GM19240 (cell line): ENCODE data around the genes MAP3K21 and COA6.

DNA sequence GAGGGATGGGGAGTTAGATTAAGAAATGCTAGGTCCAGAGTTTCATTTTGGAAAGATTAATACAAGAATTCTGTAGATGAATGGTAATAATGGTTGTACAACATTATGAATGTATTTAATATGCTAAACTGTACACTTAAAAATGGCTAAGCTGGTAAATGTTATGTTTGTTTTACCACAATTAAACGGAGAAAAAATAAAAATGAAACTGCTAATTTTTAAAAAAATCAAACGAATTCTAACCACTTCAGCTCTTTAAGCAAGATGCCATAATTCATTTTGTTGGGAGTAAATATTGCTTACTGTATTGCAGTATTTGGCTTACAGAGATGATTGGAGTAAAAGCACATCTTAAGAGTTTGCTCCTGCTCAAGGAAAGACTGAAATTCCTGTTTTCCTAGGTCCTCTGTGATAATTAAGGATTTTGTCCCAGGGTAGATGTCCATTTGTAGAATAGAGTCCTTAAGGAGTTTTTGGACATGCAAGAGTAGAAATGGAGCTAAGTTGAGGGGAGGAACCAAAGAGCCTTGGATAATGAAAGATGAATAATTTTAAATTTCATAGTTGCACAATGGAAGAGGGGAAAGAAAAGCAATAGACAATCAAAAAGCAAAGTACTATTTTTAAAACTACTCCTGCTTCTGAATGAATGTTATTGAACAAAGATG lies 27.1 kb downstream of the TSNAX start:
- RRBS = no CpG with 5 or more reads among the region's 2 CpGs

DNA sequence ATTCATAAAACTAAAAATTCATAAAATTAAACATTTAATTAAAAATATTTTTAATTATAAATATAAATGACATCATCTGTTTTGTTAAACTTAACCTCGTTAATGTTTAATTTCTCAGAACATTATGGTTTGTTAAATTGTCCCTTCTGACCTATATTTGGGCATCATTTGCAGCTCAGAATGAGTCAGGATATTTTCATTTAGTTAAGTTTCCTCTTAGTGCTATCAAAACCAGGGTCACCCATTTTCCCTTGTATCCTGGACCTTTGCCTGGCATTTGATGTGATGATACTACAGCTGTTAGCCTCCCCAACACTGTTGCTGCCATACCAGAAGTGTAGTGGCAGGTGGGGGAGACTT lies 30.2 kb downstream of the TSNAX start:
- RRBS = no CpG with 5 or more reads among the region's 1 CpG

DNA sequence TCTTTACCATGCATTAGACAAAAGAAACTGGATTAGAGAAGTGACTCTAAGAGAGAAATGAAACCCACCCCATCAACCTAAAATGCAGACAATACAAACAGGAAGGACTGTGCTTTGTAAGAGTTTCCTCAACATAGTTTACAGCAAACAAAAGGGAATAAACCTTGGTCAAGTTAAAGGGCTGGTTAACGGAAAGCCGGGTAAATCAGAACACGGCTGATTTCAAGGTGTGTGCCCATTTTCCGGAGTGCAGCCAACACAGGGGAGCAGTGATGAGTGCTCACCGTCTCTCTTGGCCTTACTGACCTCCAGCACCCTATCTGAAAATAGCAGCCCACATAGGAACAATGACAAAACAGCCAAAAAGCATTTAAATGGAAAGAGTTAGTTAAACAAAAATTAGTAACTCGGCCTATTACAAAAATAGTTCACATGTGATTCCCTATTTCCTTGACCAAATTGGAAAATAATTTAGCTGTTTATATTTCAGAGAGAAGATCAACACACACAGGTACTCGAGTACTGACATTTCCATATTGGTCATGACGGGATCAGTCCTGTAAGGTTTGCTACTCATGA lies 39.0 kb downstream of the SIPA1L2 start:
- RRBS = no CpG with 5 or more reads among the region's 8 CpGs

DNA sequence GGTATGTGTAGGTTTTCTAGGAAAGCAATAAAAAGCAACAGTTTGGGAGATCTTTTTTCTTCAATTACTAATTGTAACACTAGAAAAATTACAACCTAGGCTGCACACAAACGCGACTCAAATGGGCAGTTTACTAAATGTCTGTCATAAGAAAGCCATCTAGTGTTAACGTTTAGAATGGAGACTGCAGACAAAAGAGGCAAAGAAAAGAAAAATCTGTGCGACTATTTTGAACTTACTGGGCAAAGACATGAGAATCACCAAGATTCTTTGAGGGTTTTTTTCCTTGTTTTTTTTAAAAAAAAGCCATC lies 1.3 kb downstream of the SIPA1L2 start:
- RRBS = no CpG with 5 or more reads among the region's 4 CpGs

GRCh38 chr1:232678249-232678755 lies 48.4 kb upstream of the SIPA1L2 start:
- RRBS = no CpG with 5 or more reads among the region's 7 CpGs

DNA sequence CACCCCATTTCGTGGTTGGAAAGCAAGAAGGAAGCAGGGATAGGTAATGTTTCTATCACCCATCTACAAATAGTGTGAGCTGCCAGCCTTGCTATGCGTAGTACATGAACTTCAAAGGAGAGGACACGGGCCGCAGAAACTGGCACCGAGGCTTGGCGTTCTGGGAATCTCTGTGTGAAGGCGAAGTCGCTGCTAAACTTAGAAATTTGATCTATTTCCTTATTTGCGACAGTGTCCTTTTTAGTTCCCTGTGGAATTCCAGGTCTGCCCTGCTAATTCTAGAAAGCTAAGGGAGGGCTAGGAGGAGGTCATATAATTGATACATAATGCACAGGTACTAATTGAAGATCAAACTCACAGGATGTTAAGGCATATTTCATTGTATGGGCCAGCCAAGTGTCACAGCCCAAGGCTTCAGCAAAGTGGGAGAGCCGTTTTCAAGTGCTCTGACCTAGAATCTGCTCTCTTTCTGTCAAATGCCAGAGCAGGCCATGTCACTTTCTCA lies 49.5 kb upstream of the NTPCR start:
- RRBS = no CpG with 5 or more reads among the region's 10 CpGs

GRCh38 chr1:233081693-233082146 lies 131.3 kb downstream of the NTPCR start:
- RRBS = no CpG with 5 or more reads among the region's 2 CpGs

GRCh38 chr1:233113581-233114108 lies 163.2 kb downstream of the NTPCR start:
- RRBS = no CpG with 5 or more reads among the region's 5 CpGs

GRCh38 chr1:233327177-233328070 lies at the start of gene MAP3K21:
TSS of gene MAP3K21 (plus strand) at chr1:233327724.
- RRBS = 2% methylated on average over 31 of the region's 94 CpGs

DNA sequence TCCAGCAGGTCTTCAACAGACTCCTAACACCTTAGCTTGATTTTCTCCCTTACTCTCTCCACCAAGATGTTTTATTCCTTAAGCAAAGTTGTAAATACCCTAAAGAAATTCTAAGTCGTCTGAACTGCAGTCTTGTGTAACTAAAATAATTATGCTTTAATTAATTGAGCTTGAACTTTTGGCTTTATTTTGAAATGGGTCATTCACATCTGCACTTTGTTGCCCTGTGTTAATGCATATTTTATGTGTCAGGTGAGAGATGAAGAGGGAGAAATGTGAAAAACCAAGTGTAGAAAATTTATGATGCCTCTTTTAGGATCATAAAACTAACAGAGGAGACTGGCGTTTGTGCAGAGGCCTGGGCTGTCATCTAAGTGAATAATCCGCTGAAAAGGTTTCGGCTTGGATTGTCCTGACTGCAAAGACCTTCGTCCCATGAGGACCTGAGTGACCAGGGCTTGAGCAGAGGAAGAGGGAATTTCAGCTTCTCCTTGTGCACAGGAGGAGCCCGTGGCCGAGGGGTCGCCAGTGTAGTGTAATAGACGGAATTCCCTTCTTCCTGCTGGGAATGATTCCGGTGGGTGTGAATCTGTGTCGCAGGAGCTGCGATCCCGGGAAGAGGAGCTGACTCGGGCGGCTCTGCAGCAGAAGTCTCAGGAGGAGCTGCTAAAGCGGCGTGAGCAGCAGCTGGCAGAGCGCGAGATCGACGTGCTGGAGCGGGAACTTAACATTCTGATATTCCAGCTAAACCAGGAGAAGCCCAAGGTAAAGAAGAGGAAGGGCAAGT lies 34.1 kb downstream of the MAP3K21 start:
- RRBS = 90% methylated on average over 3 of the region's 22 CpGs

- RRBS = 31% methylated on average over 12 of the region's 50 CpGs
These were observed 531 bp upstream of the KCNK1 start for GRCh38 chr1:233613116-233614033.

DNA sequence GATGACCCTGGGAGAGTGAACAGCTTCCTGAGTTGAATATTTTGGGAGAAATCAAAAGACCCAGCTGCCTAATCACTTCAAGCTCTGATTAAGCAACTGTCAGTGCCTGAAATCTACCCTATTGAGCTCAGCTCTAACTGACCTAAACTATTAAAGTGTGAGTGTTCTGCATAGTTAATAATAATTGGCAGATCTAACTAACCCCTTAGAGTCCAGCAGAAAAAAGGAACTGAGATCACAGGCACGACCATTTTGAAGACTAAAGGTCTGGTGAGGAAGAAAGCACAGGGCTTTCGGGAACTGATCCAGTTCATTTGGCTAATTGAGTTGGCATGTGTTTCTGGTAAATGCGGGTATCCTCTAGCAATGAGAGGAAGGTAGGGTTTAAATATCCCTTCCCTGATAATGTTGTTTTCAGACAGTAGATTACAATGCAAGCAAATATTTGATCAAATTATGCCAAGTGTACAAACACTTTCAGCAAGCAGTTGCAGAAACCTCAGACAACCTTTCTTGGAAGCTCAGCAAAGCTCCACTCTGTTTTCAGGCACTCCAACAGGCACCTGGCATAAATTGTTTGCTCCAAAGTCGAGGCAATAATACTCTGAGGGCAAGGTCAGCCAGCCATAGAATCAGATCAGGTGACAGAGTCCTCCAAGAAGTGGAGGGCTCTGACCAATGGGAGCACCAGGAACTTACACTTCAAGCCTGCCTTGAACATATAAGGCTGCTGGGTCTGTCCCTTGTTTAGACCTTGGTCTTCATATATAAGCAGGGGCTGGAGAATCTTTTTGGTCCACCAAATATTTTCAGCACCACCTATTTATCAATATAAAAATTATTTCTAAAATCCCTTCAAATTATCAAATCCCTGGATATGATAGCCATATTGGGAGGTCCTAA lies 100.9 kb downstream of the KCNK1 start:
- RRBS = no CpG with 5 or more reads among the region's 4 CpGs

DNA sequence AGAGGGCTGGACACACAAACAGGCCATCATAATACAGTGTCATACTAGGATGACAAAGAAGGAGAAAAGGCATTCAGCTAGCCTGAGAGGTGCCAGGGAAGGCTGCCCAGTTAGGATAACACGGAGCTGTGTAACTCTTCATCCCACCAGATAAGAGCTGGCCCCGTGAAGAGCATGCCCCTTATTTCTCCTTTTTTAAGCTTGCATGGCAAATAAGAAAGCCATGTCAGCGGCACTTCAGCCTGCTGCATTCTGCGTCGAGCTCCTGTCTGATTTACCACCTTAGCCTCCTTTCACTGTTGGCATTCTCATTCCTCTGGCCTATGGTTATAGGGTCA lies 109.5 kb downstream of the KCNK1 start:
- RRBS = no CpG with 5 or more reads among the region's 5 CpGs

- RRBS = no CpG with 5 or more reads among the region's 6 CpGs
These were observed 58.1 kb upstream of the COA6 start for GRCh38 chr1:234315120-234315649.

DNA sequence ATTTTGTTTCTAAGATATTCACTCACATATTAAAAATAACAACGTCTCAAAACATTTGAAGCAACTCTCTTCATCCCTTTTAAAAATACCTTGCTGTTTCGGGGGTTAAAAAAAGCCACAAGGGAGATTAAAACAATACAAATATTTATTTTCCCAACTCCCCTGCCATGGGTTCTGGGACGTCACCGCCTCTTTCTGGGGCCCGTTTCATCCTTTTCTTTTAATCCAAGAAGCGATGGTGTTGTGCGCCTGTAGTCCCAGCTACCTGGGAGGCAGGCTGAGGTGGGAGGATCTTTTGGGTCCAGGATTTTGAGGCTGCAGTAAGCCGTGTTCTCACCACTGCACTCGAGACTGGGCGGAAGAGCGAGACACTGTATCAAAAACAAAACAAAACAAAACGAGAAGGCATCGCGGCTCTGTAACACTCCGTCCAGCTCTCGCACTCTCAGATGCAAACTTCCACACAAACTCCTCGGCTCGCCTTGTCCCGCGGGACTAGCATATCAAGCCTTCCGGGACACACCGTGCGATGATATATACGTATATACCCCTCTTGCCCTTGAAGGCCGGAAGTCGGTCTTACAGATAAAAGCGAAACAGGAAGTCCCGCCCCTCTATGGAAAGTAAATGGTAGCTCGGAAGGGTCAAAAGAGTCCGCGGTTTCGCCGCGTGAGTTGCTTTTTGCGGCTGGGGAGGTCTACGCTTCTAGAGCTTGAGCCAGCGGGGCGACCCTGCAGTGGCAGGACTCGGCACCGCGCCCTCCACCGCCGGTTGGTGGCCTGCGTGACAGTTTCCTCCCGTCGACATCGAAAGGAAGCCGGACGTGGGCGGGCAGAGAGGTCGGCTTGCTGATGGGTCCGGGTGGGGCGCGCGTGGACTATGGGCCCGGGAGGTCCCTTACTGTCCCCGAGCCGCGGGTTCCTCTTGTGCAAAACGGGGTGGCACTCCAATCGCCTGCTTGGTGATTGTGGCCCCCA lies at the start of gene COA6:
TSS of gene COA6 (plus strand) at position 617 of the 977 bp plus-strand sequence.
- RRBS = under 1% methylated on average over 14 of the region's 61 CpGs

DNA sequence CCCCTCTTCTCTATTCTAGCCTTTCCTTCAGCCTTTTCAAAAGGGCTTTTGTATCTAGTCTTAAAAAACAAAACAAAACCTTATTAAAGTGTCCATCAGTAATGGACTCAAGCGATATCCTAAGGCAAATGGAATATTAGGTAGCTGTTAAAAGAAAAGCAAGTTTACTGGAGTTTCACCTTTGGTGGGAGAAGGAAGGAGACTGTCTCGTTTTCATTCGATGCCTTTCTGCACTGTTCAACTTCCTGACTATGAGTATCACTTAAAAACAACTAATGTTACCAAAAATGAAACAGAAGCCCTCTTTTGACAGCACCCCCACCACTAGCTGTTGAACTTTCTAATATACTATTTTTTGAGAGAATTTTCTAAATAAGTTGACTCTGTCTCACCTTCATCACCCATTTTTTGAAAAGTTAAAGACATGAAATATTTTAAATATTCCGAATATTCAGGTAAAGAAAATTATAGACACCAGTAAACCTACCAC lies 28.8 kb downstream of the COA6 start:
- RRBS = no CpG with 5 or more reads among the region's 4 CpGs

DNA sequence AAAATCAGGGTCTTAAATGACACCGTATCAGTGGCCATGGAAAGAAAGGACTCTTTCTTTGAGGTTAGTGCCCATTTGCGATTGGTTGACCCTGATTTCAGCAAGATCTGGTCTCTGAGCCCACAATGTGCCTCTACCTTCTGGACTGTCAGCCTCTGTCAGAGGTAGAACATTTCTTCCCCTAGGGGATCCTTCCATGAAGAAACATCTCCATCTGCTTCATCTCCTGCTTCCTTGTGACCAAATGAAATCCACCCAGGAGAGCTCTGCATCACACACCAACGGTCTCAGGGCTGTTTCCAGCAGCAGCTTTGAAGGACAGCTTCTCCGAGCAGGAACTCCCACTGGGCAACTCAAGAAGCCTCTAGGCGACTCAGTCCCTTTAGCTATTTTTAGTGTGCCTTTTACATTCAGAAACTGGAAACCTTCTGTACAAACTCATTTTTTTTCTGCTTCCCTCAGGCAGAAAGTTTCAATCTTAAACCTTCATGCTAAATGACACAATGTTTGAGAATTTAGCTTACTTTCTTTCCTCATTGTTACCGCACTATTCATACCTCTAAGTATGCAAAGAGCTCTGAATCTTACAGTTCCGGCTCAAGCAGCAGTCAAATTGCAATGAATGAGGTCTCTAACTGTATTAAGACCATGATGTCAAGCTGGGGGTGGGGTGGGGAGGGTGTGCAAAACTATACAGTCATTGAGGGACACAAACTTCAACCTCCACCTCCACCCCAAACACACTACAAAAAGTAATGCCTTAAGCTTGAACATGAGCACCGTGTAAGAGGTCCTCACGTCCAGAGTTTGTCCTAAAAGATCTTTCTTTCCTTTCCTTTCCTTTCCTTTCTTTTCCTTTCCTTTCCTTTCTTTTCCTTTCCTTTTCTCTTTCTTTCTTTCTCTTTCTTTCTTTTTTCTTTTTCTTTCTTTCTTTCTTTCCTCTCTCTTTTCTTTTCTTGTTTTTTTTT lies 16.3 kb upstream of the TARBP1 start:
- RRBS = no CpG with 5 or more reads among the region's 9 CpGs

DNA sequence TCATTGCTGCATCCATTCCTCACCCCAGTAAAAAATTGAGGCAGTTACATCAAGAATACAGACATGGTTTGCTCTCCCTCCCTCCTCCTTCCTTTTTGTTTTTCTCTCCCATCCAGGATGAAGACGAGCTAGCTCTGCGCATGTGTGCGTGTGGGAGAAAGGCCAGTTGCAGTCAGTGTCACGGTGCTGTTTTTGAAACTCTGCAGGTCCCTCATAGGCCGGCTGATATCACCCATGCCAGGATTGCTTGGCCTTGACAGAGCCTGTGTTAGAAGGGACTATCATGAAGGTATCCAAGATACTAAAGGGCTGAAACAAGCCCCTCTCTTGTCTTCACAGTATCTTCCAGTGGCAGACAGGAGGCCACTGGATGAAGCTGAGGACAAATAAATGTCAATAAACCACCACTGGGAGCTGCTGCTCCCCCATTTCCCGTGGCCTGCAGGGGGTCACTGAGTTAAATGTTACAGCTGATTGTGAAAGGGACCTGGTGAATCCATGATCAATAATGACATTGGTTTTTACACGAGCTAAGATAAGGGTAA lies 64.5 kb upstream of the TARBP1 start:
- RRBS = no CpG with 5 or more reads among the region's 7 CpGs

DNA sequence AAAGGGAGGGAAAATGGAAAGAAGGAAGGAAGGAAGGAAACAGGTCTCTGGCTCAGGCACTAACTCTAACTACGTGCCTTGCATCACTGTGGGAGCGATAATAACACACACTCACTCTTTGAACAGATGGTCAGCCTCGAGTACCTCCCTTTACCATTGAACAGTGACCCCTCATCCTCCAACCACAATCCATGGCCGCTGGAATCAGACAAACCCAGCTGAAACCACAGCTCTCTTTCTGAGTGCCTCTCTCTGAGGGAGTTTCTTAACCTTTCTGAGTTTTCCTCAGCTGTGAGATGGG lies 63.0 kb downstream of the IRF2BP2 start:
- RRBS = no CpG with 5 or more reads among the region's 4 CpGs

GRCh38 chr1:234554808-234555292 lies 55.1 kb downstream of the IRF2BP2 start:
- RRBS = no CpG with 5 or more reads among the region's 9 CpGs